ENCODE measurements around the genes DNAH9 and ELAC2.

GRCh38 chr17:10113432-10113871, 85.0 kb downstream of the GAS7 start:
- RRBS = no CpG with 5 or more reads among the region's 6 CpGs

- RRBS = no CpG with 5 or more reads among the region's 15 CpGs
Measured at GRCh38 chr17:10791687-10792564, 12.0 kb downstream of the TMEM238L start.

- RRBS = no CpG with 5 or more reads among the region's 2 CpGs
Measured at GRCh38 chr17:10814006-10814530, 10.2 kb upstream of the TMEM238L start.

DNA sequence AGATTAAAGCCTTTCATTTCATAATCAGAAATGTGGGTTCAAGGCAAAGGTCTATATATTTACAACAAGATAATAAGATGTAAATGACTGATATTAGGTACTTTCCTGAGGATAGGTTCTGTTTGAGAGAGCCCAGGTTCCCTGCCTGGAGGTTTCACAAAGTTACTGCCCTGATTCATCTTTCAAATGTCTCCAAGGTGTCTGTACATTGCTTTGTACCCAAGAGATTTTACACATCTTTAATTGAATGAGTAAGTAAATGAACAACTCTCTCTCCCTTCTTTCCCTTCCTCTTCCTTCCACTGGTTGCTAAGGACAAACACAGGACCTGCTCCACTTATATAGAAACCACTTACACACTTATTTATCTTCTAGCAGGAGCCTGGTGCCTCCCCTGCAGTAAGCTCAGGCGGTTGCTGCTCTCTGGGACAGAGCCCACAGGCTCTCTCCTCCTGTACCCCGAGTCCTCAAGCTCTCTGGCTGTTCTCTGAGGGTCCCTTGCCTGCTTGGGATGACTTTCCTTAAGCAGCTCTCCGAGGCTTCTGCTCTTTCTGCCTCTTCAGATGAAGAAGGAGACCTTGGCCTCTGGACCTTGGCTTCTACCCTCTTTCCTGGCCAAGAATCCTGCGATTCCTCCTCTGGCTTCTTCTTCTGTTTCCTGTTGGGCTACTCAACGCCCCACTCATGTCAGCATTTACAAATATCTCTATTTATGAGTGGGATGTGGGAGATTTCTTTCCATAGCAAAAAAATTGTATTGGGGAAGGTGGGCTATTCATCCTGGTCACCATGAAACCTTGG, 9.9 kb downstream of the PIRT start:
- RRBS = no CpG with 5 or more reads among the region's 5 CpGs

DNA sequence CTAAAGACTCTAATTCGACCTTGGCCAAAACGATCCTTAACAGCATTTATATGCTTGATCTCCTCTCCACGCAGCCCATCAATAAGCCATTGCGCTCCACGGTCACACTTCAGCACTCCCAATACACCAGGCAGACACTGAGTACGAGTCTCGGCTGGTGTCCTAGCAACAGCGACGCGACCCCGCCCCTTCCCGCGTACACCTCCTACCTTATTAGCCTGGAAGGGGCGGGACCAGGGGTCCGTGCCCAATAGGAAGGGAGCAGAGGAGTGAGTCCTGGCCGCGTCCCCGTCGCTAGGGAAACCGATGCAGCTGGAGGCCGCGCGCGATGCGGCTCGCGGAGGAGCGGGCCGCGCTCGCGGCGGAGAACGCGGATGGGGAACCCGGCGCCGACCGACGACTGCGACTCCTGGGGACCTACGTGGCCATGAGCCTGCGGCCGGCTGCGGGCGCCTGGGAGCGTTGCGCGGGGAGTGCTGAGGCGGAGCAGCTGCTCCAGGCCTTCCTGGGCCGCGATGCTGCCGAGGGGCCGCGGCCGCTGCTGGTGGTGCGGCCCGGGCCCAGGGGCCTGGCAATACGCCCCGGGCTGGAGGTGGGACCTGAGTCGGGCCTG, at the start of gene DNAH9:
Gene DNAH9, plus strand, starts transcription at position 300 of the 613 bp plus-strand sequence.
- RRBS = 29% methylated on average over 16 of the region's 61 CpGs

DNA sequence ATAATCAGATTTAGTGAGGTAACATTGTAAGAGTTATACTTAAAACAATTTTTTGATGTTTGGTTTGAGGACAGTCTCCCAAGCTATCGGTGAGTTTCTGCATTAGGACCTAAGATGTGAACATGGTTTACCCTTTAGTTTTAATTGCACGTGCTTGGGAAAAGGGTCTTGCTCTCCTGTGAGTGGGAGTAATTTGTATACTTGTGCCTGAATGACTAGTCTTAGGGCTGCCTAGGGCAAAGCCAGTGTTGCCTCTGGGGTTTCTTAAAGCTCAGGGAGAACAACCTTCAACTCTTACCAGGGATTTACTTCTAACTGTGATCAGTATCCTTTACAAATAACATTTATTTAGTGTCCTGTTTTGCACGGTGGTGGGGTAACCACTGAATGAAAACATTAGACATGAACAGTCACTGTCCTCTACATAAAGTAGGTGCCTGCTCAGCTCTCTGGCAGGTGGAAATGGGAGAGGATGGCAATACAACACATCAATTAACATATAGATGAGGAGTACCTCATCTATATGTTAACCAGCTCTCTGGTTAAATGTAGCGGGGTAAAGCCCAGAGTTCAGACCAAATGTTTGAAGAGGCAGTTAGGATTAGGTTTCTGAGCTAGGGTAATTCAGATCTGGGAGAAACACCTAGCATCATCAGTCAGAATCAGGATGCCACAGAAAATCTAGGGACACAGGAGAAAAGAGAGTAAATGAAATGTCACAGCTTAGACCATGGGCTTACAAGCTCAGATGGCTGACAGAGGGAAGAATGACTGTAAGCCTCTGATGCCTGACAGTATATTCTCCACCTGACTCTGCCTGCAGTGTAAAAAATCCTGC, 63.8 kb downstream of the MAP2K4 start:
- RRBS = no CpG with 5 or more reads among the region's 4 CpGs

DNA sequence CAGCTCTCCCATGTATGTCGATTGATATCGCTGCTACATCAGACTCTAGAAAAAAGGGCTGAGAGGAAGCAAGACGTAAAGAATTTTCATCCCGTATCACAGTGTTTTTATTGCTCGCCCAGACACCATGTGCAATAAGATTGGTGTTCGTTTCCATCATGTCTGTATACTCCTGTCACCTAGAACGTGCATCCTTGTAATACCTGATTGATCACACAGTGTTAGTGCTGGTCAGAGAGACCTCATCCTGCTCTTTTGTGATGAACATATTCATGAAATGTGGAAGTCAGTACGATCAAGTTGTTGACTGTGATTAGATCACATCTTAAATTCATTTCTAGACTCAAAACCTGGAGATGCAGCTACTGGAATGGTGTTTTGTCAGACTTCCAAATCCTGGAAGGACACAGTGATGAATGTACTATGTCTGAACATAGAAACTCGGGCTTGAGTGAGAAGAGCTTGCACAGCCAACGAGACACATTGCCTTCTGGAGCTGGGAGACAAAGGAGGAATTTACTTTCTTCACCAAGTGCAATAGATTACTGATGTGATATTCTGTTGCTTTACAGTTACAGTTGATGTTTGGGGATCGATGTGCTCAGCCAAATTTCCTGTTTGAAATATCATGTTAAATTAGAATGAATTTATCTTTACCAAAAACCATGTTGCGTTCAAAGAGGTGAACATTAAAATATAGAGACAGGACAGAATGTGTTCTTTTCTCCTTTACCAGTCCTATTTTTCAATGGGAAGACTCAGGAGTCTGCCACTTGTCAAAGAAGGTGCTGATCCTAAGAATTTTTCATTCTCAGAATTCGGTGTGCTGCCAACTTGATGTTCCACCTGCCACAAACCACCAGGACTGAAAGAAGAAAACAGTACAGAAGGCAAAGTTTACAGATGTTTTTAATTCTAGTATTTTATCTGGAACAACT, 120.8 kb downstream of the MAP2K4 start:
- RRBS = no CpG with 5 or more reads among the region's 13 CpGs

- RRBS = no CpG with 5 or more reads among the region's 6 CpGs
Measured at GRCh38 chr17:12438976-12439391, 226.7 kb upstream of the MYOCD start.

DNA sequence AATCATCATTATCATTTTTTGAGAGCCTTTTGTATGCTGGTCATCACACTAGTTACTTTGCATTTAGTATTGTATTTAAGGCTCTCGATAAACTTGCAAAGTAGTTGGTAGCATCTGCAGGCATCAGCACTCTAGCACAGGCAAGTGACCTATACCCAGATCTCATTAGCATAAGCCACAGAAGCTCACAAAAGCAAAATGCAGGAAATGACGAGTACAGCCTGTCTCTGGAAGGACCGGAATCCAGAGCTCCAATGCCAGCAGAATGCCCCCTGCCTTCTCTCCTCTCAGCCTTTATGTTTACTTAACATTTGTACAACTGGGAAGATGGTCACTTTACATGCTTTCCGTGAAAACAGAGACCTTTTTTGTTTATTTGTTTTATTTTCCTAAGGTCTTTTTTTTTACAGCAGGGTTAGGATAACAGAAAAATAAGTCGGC, 45.5 kb upstream of the MYOCD start:
- RRBS = no CpG with 5 or more reads among the region's 5 CpGs

GRCh38 chr17:12690966-12691694, 25.4 kb downstream of the MYOCD start:
- RRBS = no CpG with 5 or more reads among the region's 11 CpGs

- RRBS = 8% methylated on average over 2 of the region's 3 CpGs
Measured at GRCh38 chr17:12831178-12831432, 41.8 kb downstream of the ARHGAP44 start.

DNA sequence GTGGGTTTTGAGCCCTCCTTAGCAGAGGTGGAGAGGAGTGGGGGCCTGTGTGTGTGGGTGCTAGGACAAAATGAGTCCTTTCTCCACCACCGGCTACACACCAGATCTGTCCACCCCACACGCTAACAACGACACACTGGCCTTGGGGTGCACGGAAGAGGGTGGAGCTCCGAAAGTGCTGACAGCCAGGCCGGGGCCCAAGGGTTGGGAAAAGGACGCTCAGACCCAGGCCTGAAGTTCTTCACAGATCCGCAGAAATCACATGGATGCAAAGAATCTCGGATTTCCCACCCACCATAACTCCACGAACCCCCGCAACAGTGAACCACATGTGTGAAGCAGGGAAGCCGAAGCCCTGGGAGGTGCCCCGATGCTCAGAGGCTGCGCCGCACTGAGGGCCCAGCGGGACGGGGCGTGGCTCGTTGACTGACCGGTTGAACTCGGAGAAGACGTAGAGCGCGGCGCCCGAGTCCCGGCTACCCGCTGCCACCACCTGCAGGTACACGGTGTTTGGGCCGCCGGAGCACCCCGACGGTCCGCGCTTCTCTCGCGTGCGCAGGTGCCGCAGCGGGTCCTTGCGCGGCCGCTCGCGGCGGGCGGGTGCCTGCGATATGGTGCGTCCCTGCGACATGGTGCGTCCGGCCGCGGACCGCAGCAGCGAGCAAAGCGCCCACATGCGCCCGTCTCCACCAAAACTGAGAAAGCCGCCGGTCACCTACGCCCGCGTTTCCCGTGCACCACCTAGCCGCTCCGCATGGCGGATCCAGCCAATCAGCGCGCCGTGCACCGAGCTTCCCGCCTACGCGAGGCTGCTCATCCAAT, at the start of gene ELAC2:
Gene ELAC2, minus strand, starts transcription at position 756 of the 822 bp plus-strand sequence.
- RRBS = under 1% methylated on average over 35 of the region's 75 CpGs

GRCh38 chr17:13792283-13792775, 190.6 kb upstream of the HS3ST3A1 start:
- RRBS = no CpG with 5 or more reads among the region's 3 CpGs

DNA sequence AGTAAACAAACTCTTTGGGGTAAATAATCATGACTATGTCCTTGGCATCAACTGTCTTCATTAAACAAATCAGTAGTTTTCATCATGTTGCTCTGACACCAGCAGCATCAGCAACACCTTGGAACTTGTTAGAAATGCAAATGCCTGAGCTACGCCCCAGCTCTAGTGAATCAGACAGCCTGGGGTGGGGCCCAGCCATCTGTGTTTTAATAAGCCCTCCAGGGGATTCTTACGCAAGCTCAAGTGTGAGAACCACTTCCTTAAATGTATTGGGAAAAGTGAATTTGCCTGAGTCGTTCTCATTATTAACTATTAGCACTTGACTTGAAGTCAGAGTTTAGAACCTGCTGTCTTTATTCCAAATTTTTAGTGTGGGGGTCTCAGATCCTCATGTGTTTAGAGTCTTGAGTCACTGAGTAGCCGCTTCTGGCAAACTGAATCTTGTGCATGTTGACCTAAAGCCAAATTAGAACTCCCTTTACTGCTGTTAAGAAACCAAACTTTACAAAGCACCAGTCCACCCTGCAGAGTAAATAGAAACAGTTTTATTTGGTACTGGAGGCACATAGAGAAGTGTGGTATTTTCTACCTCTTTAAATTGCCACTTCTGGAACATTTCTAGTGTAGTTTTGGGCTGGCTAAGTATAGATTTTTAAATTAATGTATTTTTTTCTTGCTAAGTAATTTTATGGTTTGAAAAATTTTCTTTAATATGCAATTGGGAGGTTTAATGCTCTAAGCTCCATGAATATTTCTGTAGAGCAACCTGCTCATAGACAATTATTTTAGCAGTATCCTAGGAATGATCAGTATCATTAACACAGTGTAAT, 137.3 kb upstream of the COX10 start:
- RRBS = no CpG with 5 or more reads among the region's 4 CpGs

DNA sequence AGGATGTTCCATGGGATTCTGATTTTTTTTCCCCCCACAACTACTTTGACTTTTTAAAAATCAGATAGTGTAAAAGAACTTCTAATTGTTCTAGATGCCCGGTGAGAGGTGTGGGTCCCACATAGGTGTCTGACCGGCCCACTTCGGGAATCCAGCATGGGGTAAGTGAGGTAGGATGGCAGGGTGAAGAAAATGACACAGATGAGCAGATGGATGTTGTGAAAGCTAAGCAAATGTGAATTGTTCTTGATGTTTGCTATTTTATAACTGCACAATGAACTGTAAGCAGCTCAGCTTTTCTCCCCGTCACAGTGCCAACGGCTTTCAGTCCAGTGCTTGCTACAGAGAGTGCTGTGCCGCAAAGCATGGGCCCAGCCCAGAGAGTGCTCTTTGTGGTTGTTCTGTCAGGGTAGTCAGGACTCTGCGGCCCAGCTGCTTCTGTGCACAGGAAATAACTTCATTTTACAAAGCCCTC, 39.2 kb downstream of the CDRT15 start:
- RRBS = no CpG with 5 or more reads among the region's 7 CpGs

GRCh38 chr17:14559710-14560125, 258.8 kb downstream of the HS3ST3B1 start:
- RRBS = no CpG with 5 or more reads among the region's 4 CpGs

DNA sequence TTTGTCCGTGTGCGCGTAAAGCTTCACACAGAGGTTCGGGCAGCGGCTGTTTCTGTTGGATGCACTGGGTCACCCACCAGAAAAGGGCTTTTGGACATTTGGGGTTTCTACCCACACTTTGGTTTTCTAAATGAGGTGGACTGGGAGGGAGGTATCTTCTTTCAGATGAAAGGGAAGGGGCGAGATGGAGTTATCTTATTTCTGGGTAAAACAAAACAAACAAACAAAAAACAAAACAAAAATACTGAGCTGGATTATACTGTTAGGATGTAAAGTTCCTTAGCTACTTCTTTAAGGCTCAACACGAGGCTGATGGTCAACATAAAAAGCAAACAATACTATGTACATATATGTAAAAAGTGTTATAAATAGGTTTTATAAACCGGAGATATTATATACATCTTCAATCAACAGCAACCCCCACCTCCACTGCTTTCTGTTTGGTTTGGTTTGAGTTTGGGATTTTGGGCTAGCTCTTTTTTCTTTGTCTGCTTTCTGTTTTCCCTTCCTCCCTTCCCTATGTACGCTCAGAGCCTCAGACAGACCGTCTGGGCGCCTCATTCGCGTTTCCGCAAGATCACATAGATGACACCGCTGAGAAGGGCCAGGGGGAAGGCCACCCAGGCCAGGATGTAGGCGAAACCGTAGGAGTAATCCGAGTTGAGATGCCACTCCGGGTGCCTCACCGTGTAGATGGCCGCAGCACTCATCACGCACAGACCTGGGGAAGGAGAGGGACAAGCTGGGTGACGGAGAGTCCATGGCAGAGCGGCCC, 34.6 kb downstream of the PMP22 start:
- RRBS = 96% methylated on average over 4 of the region's 24 CpGs

- RRBS = no CpG with 5 or more reads among the region's 11 CpGs
Measured at GRCh38 chr17:15255598-15256298, 9.4 kb downstream of the PMP22 start.

DNA sequence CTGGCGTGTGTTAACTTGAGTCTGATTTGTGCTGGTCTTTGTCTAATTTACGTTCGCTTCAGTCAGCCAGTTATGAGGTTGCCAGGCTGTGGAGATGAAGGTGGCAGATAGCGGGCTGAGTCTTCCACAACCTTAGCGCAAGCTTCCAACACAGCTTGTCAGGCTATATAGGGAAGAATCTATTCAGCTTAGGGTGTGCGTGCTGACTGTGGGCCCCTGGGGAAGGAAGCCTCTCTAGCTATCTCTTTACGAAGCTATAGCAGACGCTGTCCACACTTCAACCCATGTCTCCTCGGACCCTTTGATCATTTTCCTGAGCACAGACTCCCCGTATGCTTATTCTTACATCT, 9.8 kb upstream of the TEKT3 start:
- RRBS = no CpG with 5 or more reads among the region's 10 CpGs

DNA sequence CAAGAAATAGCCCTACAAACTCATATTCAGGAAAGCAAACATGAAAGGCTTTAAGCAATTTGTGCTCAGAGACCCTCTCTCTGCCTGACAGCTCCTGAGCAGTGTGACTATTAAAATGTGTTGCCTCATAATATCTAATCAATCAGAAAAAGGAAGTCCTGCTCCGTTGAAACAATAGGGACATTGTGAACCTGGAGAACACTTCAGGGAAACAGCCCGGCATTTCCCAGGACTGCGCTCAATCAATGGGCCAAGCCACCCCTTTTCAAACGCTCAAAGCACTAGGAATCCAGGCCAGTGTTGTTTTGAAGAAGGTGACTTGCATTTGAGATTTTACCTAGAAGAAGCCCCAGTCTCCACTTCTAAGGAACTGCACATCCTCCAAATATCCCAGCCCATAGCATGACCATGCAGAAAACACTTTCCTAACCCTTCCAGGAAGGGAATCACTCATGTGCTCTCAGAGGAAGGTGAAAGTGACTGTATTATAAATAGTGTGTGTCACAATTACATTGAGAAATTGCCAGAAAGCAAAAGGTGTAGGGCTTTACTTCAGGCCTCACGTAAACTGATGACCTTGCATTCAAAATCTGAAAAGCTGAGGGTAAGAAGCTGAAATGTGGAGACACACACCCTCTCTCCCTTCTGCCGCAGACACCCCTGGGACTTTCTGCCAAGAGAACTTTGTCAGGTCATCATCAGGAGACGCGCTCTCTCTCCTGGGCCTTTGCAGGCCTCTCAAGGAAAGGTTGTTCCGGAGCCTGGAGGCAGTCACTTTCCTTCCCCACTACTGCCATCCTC, 19.3 kb downstream of the CDRT4 start:
- RRBS = 100% methylated on average over 1 of the region's 9 CpGs